Left lung (tissue), 1 donor: Measurements from ENCODE around the genes ENSG00000288658, FARSB, WDFY1 and MRPL44.

GRCh38 chr2:221572647-221573442 is 741 bp upstream of the EPHA4 start:
- PRO-cap, result bidirectional peak, plus-strand start at chr2:221573231, minus-strand start at chr2:221572975

- PRO-cap, result no peak
Measured at GRCh38 chr2:222319947-222320924, at the start of gene ENSG00000288658. TSS of gene ENSG00000288658 (minus strand) at chr2:222320155.

DNA sequence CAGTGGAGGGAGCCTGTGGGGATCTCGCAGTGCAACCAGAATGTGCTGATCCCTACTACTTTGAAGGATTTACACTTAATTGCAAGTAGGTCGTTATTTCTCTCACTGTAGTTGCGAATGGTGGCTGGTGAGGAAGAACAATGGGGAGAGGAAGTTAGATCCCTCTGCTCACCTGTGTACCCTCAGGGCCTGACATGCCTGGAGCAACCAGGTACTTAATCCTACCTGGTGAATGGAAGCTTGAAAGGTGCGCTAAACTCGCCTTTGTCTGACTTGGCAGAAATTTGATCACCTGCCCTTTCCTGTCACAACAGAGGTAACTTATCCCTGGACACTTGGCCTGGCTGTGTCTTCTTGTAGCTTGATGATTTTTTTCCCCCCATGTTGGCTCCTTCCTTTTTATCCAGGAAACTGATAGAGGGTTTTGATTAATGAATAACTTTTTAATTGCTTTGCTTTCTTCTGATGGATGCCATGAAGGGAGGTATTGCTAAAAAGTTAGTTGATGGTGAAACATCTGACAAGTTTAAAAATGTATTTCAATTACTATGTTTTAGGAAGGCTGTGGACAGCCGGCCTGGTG is 9.1 kb downstream of the SGPP2 start:
- PRO-cap, result no peak

- PRO-cap, result no peak
Measured at GRCh38 chr2:222652900-222653377, 3.0 kb downstream of the FARSB start.

- PRO-cap, result bidirectional peak, plus-strand start at chr2:222656148, minus-strand start at chr2:222656073; bidirectional peak, plus-strand start at chr2:222656482, minus-strand start at chr2:222656385
Measured at GRCh38 chr2:222655858-222656654, at the start of gene FARSB. TSS of gene FARSB (minus strand) at chr2:222656092.

GRCh38 chr2:222837591-222838178 is 23.2 kb upstream of the ACSL3 start:
- PRO-cap, result no peak

DNA sequence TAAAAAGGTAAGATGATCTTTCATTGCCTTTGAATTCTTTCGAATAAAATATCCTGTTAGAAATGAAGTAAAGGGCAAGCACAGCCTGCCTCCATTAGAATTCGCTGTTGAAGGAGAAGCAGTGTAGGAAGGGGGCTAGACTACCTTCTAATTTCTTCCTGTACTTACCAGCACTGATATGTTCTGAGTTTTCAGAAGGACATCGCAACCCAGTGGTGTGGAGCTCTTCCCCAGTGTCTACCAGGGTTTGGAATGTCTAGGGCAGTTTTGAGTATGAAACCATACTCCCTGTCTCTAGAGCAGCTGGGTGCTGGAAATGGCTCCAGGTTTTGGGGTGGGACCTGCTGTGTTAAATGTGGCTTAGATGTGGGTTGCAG is 48.3 kb downstream of the ACSL3 start:
- PRO-cap, result no peak

DNA sequence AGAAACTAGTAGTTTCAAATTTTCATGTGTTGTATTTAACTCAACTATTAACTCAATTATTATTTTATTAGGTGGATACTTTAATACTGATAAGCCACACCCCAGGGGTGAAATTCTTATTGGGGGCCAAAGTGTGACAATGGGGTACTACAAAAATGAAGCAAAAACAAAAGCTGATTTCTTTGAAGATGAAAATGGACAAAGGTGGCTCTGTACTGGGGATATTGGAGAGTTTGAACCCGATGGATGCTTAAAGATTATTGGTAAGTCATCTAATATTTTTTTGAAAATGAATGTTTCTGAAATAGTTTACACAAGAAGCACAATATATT is 69.7 kb downstream of the ACSL3 start:
- PRO-cap, result unidirectional peak, plus-strand start at position 231 of the sequence

DNA sequence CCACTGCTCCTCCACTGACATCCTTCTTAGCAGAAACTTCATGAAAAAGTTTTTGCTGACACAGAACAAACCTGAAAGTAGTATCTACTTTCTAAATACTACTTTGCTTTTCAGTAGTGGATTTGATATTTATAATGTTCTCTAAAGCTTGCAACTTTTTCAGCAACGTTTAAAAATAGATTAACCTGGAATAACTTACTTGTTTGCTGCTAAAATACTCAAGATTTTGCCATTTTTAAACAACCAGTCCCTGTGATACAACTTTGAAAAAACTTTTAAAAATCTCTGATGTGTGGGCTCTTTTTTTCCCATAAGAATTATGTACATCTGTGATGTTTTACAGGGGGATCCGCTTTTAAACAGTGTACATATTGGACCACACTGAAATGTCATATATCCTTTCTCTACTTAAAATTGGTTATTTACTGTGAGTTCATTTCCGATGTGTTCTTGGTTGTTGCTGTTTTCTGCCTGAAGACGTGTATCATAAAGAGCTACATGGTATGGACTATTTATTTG is 83.3 kb downstream of the ACSL3 start:
- PRO-cap, result unidirectional peak, plus-strand start at position 335 of the sequence

DNA sequence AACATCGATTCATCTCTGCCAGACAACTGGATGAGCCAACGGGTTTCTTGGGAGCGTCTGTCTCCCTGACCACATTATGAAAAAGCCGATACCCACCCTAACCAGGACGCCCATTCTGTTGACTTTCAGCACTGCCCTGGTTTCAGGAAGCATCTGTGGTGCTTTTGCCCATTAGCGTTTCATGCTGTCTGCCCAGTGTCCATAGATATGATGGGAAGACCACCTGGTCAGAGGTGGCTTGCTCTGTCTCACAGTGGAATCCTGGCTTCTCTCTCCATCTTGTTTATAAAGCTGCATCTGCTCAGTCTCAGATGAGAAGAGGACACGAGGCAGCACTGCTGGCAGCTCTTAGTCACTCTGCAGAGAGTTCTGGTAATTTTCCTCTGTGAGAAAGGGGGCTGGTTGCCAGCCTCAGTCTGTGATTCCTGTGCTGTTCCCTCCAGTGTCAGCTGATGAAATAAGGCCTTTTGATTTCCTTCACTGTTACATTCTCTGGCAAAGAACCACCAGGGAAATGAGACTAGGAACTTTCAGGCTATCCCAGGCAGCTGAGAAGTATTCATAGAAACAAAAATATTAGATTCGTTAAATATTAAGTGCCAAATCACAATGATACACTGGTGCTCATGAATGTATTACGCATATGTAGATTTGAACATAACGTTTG is 57.7 kb upstream of the KCNE4 start:
- PRO-cap, result no peak

- PRO-cap, result no peak
Measured at GRCh38 chr2:223056651-223057435, 4.9 kb downstream of the KCNE4 start.

- PRO-cap, result no peak
Measured at GRCh38 chr2:223469260-223469776, 132.8 kb downstream of the SCG2 start.

GRCh38 chr2:223587999-223588369 is 14.2 kb downstream of the SCG2 start:
- PRO-cap, result no peak

- PRO-cap, result no peak
Measured at GRCh38 chr2:223612601-223613858, 10.9 kb upstream of the SCG2 start.

GRCh38 chr2:223698401-223698829 is 96.3 kb upstream of the SCG2 start:
- PRO-cap, result unidirectional peak, plus-strand start at chr2:223698549

- PRO-cap, result no peak
Measured at GRCh38 chr2:223816265-223816954, 21.0 kb downstream of the AP1S3 start.

GRCh38 chr2:223943418-223943693 is 1.8 kb downstream of the WDFY1 start:
- PRO-cap, result no peak

DNA sequence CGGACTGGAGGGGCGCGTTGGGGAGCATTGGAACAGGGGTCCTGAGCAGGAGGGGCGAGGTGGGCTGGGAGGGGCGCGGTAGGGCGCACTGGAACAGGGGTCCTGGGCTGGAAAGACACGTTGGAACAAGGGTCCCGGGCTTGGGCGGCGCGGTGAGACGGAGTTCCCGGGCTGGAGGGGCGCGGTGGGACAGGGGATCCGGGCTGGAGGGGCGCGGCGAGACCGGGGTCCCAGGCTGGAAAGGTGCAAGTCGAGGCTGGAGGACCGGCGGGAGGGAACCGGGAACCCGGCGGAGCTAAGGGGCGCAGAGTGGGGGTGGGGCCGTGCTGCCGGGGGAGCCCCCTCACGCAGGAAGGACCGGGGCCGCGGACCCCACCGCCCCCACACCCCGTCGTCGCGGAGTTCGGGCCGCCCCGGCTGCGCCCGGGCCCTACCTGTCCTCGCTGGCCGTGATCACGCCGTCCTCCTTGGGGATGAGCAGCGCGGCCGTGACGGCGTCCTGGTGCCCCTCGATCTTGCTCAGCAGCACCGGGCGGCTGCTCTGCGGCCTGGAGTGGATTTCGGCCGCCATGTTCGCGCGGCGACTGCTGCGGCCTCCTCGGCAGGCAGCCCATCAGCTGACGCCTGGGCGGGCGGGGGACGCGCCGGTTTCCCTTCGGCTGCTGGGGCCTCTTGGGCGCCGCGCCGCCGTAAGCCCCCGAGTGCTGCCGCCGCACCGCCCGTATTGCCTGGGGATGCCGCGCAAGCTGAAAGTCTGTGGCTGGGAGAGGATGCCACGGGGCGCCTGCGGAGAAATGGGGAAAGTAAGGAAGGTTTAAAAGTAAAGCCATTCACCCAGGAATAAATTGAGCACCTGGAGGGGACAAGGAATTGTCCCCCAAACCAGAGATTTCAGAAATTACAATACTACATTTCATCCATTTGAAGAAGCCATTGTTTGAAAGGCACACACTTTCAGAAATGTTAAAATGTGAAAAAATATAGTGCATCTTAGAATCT is at the start of gene WDFY1:
WDFY1 (minus strand) TSS at position 622 of the 999 bp plus-strand sequence.
- PRO-cap, result bidirectional peak, plus-strand start at position 750 of the sequence, minus-strand start at position 622 of the sequence

- PRO-cap, result no peak
Measured at GRCh38 chr2:223952379-223953063, 4.7 kb upstream of the MRPL44 start.

- PRO-cap, result bidirectional peak, plus-strand start at chr2:223957494, minus-strand start at chr2:223957259
Measured at GRCh38 chr2:223956892-223957936, at the start of gene MRPL44. TSS of gene MRPL44 (plus strand) at chr2:223957463.